Measurements from ENCODE around the genes SEMG2, WFDC9 and ZSWIM3.

DNA sequence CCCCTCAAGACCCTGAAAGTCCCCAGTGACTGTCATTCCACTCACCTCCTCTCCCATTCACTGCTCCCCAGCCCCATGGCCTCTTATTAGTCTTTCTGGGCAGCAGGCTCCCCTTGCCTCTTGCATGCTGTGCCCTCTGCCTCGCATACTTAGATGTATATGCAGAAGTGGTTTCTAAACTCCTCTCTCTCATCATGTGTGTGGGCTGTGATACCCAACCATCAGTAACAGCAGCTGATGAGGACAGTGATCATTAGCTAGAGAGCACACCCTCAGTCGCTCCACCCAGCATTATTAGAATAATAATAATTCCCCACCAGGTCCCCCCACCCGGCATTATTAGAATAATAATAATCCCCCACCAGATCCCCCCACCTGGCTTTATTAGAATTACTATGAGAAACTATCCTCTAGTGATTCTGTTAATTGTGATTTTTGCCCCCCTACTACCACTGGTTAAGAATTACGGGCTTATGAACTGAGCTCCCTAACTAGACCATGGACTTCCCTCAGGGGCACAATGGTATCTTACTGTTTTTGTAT is 14.6 kb downstream of the PKIG start:
- PRO-cap, 2 experiments: no peak in any of the 2 experiments

GRCh38 chr20:44600620-44601603 is 18.5 kb downstream of the PKIG start:
- PRO-cap, 2 experiments: no peak in any of the 2 experiments

GRCh38 chr20:44610695-44610973 is 28.3 kb downstream of the PKIG start:
- PRO-cap, 2 experiments: no peak in any of the 2 experiments

GRCh38 chr20:44642226-44643205 is 9.0 kb downstream of the ADA start:
- PRO-cap, 2 experiments: peak in 1 of 2 experiments; most common plus-strand start chr20:44642807 (in 1)

DNA sequence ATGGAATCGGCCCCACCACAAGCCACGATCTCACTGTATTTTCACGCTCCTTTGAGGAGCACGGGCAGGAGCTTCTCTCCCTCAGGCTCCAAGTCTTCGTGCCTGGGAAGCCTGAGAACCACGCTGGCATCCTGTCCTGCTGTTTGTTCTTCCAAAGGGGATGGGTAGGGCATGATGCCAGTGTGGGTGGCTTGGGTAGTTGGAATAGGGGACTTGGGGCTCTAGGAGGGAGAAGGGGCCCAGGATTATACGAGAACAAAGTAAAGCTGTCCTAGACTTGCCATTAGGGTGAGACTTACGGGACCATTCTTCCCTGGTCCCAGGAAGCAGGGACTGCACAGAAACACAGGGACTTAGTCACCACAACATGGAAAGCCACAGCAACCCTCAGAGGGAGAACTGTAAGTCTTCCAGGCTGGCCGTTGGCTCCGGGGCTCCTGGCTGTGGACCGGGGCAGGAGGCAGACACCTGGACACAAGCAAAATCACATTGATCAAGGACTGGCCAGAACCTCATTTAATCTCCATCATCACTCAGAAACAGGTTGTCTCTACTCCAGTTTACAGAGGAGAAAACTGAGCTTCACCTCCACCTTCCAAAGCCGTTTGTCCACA is 1.3 kb downstream of the CCN5 start:
- PRO-cap, 2 experiments: no peak in any of the 2 experiments

- PRO-cap, 2 experiments: peak in 1 of 2 experiments; most common plus-strand start chr20:44729118 (in 1)
These were observed 13.8 kb downstream of the CCN5 start for GRCh38 chr20:44728686-44729627.

GRCh38 chr20:44746896-44747902 is 1.5 kb downstream of the KCNK15 start:
- PRO-cap, 2 experiments: no peak in any of the 2 experiments

DNA sequence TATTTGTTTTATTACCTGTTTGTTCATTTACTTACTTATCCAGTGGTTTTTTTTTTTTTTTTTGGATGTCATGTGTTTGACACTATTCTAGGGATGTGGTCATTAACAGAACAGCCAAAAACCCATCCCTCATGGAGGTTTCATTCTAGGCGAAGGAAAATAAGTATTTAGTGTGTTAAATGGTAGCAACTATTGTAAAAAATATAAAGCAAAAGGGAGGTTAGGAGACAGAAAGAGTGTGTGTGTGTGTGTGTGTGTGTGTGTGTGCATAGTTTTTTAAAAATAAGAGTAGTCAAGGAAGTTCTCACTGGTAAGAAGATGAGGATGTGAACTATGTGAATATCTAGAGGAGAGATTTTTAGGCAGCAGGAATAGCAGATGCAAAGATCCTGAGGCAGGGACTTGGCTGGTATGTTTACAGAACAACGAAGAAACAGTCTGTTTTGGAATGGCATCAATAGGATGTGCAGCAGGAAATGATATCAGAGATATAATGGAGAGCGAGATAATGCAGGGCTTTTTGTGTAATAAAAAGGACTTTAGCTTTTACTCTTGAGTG is 59.9 kb downstream of the STK4 start:
- PRO-cap, 2 experiments: no peak in any of the 2 experiments

GRCh38 chr20:45221252-45221529 is at the start of gene SEMG2:
Gene SEMG2 (plus strand): TSS chr20:45221373.
- PRO-cap, 2 experiments: no peak in any of the 2 experiments

DNA sequence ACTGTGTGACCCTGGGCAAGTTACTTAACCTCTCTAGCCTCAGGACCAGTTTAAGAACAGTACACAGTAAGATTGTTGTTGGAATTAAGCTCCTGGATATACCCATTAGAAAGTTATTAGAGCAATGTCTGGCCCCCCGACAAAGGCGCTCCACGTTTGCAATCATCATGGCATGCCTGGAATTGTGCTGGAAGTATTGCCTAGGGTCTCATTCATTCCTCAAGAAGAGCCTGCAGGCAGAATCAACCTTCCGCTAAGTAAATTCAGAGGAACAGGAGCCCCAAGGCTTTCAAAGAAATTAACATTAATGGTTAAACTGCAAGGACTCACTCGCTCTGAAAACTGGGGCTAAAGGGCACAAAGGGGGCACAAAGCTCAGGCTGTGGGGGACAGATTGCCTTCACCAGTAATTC is 1.3 kb downstream of the SDC4 start:
- PRO-cap, 2 experiments: no peak in any of the 2 experiments

- PRO-cap, 2 experiments: no peak in any of the 2 experiments
These were observed 6.1 kb downstream of the TP53TG5 start for GRCh38 chr20:45372005-45372492.

DNA sequence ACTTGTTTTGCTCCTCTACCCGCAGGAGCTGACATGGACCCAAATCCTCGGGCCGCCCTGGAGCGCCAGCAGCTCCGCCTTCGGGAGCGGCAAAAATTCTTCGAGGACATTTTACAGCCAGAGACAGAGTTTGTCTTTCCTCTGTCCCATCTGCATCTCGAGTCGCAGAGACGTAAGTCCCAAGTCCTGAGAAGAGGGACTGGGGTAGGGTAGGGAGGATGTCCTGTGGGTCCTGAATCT is 266 bp downstream of the DBNDD2 start:
- PRO-cap, 2 experiments: no peak in any of the 2 experiments

DNA sequence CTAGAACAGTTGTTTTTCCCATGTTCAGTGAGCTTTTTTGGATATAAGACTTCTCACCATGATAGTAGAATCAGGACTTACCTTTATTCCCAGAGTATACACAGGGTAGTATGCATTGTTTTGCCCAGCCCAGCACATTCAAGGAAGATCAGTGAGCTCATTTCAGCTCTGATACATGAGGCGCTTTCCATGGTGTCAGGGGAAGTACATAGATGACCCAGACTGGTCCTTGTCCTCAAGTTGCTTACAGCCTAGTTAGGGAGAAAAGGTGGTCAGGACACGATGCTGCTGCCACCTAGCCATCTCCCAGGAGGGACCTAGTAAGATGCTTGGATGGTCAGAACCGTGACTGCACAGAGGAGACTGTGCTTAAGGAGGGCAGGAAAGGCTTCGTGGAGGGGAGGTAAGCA is 2.2 kb downstream of the PIGT start:
- PRO-cap, 2 experiments: no peak in any of the 2 experiments

GRCh38 chr20:45447512-45447869 is 22.1 kb upstream of the WFDC2 start:
- PRO-cap, 2 experiments: no peak in any of the 2 experiments

DNA sequence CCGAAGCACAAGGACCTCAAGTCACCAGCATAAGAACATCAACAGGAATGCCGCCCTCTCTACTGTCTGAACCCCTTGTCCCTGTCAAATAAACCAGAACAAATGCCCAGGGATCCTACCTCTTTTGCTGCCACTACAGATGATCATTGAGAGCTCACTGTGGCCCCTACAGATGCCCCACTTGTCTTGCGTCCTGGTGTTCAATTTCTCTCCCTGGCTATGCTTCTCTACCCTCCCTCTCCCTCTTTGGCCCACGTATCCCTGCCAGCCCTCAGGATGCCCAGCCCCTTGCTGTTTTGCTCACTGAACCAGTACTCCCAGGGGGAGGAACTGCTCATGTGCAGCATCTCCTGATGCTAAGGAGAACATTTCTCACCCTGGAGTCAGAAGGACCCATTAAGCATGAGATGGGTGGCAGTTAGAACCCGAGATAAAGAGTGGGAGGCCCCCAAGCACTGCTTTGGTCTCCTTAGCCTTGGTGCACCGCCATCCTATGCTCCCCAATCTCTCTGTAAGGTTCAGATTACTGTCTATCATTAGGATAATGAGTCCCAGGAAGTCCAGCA is at the start of gene WFDC9:
WFDC9 (minus strand) TSS at position 201 of the 566 bp plus-strand sequence.
- PRO-cap, 2 experiments: no peak in any of the 2 experiments

GRCh38 chr20:45857241-45858233 is at the start of gene ZSWIM3:
Gene ZSWIM3 (plus strand): TSS chr20:45857614.
- PRO-cap, 2 experiments: peak in 1 of 2 experiments; most common plus-strand start chr20:45857614 (in 1); most common minus-strand start chr20:45857371 (in 1)

- PRO-cap, 2 experiments: no peak in any of the 2 experiments
These were observed 8.5 kb upstream of the ZSWIM1 start for GRCh38 chr20:45872453-45872991.

GRCh38 chr20:45905652-45906052 is 6.3 kb downstream of the PLTP start:
- PRO-cap, 2 experiments: no peak in any of the 2 experiments

DNA sequence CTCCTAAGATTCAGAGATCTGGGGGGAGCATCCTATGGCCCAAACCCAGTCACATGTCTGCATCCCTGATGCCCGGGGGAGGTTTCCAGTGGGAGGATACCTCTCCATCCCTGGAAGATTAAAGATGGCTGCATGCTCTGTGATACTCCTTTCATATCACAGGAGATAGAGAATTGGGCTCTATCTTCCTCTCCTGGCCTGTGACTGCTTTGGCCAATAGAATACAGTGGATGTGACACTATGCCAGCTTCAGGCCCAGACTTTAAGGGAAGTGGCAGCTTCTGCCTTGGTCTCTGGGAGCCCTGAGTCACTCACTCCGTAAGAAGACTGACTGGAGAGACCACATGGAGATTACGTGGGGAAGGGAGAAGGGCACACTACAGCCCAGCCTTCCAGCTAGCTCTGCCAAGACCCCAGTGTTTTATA is 10.4 kb upstream of the MMP9 start:
- PRO-cap, 2 experiments: no peak in any of the 2 experiments

GRCh38 chr20:46004604-46005209 is 4.0 kb upstream of the MMP9 start:
- PRO-cap, 2 experiments: no peak in any of the 2 experiments